Camera-type eye (tissue), 1 donor: Measurements from ENCODE around the gene UQCR10.

DNA sequence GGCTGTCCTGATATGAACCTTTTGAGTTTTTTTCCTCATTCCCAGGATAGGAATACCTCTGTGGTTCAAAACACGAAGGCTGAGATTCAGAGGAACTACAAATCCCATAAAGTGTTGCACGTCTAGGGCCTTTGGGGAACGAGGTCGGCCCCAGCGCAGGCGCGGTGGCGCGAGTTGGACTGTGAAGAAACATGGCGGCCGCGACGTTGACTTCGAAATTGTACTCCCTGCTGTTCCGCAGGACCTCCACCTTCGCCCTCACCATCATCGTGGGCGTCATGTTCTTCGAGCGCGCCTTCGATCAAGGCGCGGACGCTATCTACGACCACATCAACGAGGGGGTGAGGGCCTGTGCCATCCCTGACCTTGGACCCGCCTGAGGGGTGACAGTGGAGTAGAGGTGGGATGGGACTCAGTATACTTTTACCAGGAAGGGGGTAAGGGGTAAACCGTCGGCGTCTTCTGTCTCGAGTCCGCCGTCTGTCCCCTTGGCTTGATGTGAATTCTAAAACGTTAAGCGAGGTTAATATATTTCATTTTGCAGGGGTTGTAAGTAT lies at the start of gene UQCR10:
UQCR10 (plus strand) TSS at position 162 of the 557 bp plus-strand sequence.
- RAMPAGE, long total RNA: start-site peak on the plus strand centred at position 172 of the sequence, 28 bp wide, 1,317 reads

DNA sequence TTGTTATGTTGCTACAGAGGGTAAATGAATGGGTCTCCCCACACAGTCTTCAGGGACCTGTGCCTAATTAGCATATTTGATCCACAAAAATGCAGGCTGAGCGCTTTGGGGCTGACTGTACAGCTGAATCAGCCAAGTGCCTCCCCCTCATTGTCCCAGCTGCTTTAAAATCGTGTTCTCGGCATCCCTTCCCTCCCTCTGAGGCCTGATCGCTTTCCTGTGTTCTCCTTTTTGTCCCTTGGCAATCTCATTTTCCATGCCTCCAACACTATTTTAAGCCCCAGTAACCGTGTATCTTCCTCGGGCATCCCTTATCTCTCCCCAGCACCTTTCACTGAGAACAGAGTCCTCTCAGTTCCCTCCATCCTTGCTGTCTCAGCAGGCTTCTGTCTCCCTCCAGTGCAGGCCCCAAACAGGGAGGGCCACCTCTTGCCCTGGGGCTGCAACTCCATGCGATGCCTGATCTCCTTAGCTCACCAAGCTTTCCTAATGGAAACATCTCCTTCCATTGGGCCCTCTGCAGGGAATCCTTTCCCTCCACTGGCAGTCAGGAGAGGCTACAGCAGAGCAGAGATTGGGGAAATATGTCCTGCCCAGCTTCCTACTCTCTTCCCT lies 13.7 kb downstream of the UQCR10 start:
- RAMPAGE, long total RNA: no peak

GRCh38 chr22:29804551-29805007 lies 33.5 kb downstream of the ASCC2 start:
- RAMPAGE, long total RNA: no peak

- RAMPAGE, long total RNA: no peak
Observed at GRCh38 chr22:29945397-29945947, 62.5 kb downstream of the MTMR3 start.

DNA sequence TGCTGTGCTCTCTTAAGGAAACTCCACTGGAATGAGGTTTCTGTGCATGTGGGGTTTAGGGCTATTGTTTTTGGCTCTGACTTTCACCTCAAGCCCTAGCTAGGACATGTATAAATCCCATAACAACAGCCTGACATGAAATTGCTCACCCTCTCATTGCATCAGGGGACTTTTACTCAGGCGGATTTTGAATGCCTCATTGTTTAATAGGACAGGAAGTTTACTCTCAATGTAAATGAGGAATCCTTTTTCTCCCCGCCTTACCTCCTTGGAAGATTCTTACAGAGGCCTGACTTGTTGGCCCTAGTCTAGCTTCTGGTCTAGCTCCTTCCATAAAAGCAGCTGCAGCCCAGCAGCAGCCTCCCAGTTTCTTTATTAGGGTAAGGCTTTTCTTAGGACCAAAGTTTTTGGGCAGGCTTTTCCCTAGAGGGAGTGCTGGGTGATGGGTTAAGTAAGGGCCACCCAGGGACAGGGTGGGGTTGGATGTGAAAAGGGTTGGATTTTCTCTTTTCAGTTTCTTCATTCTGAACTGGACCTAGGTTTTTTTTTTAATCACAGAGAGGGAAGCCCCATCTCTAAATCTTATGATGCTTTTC lies 49.8 kb downstream of the LIF start:
- RAMPAGE, long total RNA: no peak

- RAMPAGE, long total RNA: no peak
Observed at GRCh38 chr22:30235631-30236271, 10.8 kb downstream of the LIF start.

GRCh38 chr22:30342057-30342600 lies 14.6 kb downstream of the SF3A1 start:
- RAMPAGE, long total RNA: no peak

DNA sequence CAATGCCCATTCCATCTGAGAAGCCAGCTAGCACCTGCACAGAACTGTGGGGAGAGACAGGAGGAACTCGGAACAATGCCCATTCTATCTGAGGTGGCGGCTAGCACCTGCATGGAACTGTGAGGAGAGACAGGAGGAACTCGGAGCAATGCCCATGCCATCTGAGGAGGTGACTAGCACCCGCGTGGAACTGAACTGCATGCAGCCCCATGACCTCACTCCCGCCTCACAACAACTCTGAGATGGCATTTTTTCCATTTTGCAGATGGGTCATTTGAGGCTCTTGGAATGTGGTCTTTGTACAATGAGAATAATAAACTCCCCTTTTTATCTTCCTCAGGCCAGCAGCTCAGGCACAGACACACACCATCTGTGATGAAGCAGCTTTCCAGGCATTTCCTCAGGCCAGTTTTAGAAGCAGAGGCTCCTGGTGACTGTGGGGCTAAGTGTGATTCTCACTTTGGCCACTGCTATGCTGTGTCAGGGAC lies 4.3 kb downstream of the SF3A1 start:
- RAMPAGE, long total RNA: no peak

DNA sequence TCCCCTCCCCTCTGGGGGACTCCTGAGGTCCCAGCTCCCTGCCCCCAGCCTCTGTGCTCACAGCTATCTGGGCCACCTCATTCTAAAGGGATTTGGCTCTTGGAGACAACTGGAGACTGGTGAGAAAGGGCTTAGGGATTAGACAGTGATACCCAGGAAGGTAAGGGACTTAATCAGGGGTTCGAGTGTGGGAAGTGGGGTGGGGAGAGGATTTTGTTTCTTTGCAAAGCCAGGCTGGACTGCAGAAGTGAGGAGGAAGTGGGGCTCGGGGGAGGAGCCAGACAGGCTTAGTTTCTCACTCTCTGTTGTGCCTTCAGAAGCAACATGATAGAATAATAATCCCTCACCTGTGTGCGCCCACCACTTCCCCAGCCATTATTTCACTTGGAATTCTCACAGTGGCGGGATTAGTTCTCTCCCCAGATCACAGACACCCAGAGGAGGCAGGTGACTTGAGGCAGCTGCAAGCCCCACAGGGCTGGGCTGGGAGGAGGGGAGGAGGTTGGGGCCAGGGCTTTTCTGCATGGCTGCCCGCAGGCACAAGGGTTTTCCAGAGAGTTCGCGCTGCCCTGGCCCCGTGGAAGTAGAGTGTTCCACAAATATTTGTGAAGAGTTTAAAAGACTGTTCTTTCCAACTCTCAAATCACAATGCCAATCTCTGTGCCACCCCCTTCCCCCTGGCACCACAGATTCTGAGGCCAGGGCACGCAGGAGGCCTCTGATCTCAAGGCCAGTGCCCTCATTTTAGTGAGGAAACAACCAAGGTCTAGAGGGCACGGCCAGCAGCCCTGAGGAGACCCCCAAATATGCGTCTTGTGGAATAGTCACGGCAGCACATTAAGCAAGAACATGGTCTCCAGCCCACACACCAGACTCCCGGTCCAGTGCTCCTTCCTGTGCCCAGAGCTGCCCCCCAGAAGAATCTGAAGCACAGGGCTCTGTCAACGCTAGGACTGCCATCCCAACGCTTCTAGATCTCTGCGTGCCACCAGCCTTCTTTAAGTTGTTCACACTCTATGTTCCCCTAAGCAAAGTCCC lies 3.9 kb upstream of the SEC14L2 start:
- RAMPAGE, long total RNA: no peak

DNA sequence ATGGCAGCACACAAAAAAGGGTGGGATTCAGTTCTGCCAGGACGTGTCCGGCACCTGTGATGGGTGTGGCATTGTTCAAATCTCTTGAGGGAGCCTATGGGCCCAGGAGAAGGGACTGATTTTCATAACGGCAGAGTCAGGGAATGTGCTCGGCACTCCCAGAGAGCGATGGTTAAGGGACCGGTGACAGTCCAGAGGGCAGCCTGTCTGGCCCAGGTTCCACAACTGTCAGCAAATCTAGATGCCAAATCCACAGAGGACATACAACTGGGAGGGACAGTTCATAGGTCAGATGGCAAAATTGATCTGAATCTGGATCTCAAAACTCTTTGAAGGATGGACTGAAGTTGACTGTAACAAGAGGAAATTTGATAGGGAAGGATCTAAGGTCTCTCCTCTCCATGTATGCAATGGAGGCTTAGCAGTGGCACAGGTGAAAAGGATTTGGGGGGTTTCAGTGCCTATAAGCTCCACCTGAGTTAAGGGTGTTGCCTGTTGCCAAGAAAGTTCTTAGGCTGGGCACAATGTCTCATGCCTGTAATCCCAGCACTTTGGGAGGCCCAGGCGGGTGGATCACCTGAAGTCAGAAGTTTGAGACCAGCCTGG lies 7.6 kb downstream of the SEC14L2 start:
- RAMPAGE, long total RNA: no peak

GRCh38 chr22:30423529-30424000 lies 2.0 kb upstream of the MTFP1 start:
- RAMPAGE, long total RNA: no peak

- RAMPAGE, long total RNA: no peak
Observed at GRCh38 chr22:30435477-30436391, 10.2 kb downstream of the MTFP1 start.

- RAMPAGE, long total RNA: no peak
Observed at GRCh38 chr22:30439896-30440329, 14.3 kb downstream of the MTFP1 start.

GRCh38 chr22:30579599-30580386 lies 5.3 kb upstream of the GAL3ST1 start:
- RAMPAGE, long total RNA: no peak

GRCh38 chr22:30636360-30637001 lies 900 bp downstream of the SLC35E4 start:
- RAMPAGE, long total RNA: no peak

- RAMPAGE, long total RNA: no peak
Observed at GRCh38 chr22:30668400-30668972, 811 bp upstream of the DUSP18 start.

DNA sequence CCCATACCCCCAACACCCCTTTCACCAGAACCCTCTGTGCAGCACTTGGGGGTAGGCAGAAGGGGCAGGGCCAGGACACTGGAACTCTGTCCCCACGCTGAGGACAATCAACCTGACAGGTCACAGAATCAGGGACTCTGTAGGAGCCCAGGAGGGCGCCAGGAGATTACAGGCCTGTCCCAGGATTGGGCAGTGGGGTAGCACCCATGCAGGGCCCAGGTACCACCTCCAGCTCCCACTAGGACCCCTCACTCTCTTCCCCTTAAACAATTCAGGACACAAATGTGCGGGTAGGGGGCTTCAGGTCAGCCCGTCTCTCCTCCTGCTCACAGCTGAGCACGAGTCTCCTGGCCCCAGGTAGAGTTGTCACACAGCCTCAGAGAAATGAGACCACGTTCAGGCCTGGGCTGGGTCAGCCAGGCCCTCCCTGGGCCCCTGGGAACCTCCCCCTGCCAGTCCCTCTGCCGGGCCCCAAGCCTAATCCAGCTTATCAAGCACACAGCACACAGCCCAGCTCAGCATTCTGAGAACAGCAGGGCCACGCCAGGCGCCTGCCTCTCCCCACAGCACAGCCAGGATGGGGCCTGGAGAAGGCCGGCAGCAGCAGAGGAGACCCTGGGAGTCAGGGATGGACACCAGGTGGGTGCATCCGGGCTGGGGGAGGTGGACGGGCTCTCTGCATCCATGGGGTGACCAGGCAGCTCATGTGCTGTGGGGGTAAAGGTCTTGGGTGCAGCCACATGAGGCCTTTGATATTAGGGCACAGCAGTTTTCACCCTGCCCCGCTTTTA lies 87.2 kb downstream of the MORC2 start:
- RAMPAGE, long total RNA: no peak

GRCh38 chr22:31046586-31047087 lies 34.5 kb upstream of the SMTN start:
- RAMPAGE, long total RNA: no peak

GRCh38 chr22:31090902-31091660 lies 10.0 kb downstream of the SMTN start:
- RAMPAGE, long total RNA: no peak

- RAMPAGE, long total RNA: no peak
Observed at GRCh38 chr22:31098475-31099316, 8.7 kb downstream of the SELENOM start.